GM19240 (cell line): ENCODE results near the gene CDCA3.

DNA sequence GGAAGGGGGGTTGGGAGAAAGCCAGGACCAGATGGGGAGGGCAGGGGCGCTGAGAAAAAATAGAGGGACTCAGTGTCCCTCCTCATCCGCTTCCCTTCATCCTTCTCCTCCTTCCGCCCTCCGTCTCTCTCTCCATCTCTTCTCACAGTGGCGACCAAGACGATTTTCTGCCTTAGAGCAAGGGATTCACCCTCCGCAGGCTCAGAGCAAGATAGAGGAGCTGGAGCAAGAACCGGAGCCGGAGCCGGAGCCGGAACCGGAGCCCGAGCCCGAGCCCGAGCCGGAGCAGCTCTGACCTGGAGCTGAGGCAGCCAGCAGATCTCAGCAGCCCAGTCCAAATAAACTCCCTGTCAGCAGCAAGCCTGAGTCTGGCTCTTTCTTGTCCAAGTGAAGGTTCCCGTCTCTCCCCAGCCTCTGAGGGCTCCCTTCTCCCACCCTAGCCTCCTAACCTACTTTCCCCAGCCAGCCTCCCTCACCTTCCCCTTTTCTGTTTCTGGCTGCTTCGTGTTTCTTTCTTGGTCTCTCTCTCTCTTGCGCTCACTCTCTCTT, 5.8 kb downstream of the LAG3 start:
- RRBS: no CpG with 5 or more reads among the region's 19 CpGs

GRCh38 chr12:6833214-6834266, 5.3 kb downstream of the P3H3 start:
- RRBS: no CpG with 5 or more reads among the region's 14 CpGs

GRCh38 chr12:6851191-6851808, at the start of gene CDCA3:
Gene CDCA3 (minus strand): TSS chr12:6851286.
- RRBS: 3% methylated on average over 1 of the region's 28 CpGs

DNA sequence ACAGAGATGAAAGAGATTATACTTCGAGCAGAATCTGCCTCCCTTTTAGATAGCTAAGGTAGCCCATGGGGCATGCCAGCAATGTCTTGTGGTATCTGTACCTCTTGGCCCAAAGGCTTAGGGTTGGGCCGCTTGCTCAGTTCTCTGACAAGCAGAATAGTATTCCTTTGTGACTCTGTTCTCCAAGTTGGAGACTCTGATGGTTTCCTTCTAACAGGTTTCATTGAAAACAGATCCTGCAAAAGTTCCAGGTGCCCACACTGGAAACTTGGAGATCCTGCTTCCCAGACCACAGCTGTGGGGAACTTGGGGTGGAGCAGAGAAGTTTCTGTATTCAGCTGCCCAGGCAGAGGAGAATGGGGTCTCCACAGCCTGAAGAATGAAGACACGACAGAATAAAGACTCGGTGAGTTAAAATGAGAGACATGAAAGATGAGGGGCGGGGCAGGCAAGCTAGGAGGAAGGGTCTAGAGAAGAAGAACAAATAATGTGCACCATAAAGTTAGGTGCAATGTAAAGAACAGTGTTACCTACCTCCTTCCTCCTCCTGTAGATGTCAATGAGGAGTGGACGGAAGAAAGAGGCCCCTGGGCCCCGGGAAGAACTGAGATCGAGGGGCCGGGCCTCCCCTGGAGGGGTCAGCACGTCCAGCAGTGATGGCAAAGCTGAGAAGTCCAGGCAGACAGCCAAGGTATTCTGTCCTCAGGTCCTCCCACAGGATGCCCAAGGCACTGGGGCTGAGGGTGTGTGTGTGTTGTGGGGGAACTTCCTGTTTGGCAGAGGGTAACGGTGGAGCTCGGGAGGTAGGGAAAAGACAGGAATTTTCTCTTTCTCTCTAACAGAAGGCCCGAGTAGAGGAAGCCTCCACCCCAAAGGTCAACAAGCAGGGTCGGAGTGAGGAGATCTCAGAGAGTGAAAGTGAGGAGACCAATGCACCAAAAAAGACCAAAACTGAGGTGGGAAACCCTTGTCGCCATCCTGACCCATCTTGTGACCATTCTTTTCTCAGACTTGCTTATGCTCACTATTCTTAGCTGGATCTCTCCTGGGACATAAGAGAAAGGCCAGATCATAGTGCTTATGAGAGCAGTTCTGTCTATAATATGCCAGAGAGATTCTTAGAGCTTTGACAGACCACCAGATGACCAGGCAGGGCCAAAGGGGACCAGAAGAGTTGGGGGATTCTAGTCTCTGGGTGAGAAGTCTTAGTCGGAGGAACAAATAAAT, 6.3 kb downstream of the ATN1 start:
- RRBS: no CpG with 5 or more reads among the region's 16 CpGs

DNA sequence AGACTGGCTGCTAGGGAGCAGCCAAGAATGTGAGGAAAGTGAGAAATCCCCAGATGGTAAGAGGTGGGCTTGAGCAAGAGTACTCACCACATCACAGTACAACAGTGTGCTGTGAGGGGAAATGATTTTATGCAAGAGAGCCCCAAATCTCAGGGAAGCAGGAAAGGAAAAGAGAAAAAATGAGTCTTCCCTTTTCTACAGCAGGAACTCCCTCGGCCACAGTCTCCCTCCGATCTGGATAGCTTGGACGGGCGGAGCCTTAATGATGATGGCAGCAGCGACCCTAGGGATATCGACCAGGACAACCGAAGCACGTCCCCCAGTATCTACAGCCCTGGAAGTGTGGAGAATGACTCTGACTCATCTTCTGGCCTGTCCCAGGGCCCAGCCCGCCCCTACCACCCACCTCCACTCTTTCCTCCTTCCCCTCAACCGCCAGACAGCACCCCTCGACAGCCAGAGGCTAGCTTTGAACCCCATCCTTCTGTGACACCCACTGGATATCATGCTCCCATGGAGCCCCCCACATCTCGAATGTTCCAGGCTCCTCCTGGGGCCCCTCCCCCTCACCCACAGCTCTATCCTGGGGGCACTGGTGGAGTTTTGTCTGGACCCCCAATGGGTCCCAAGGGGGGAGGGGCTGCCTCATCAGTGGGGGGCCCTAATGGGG, 7.7 kb downstream of the ATN1 start:
- RRBS: no CpG with 5 or more reads among the region's 12 CpGs

DNA sequence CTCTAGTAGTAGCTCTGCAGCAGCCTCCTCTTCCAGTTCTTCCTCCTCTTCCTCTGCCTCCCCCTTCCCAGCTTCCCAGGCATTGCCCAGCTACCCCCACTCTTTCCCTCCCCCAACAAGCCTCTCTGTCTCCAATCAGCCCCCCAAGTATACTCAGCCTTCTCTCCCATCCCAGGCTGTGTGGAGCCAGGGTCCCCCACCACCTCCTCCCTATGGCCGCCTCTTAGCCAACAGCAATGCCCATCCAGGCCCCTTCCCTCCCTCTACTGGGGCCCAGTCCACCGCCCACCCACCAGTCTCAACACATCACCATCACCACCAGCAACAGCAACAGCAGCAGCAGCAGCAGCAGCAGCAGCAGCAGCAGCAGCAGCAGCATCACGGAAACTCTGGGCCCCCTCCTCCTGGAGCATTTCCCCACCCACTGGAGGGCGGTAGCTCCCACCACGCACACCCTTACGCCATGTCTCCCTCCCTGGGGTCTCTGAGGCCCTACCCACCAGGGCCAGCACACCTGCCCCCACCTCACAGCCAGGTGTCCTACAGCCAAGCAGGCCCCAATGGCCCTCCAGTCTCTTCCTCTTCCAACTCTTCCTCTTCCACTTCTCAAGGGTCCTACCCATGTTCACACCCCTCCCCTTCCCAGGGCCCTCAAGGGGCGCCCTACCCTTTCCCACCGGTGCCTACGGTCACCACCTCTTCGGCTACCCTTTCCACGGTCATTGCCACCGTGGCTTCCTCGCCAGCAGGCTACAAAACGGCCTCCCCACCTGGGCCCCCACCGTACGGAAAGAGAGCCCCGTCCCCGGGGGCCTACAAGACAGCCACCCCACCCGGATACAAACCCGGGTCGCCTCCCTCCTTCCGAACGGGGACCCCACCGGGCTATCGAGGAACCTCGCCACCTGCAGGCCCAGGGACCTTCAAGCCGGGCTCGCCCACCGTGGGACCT, 7.1 kb upstream of the C12orf57 start:
- RRBS: 2% methylated on average over 7 of the region's 29 CpGs

DNA sequence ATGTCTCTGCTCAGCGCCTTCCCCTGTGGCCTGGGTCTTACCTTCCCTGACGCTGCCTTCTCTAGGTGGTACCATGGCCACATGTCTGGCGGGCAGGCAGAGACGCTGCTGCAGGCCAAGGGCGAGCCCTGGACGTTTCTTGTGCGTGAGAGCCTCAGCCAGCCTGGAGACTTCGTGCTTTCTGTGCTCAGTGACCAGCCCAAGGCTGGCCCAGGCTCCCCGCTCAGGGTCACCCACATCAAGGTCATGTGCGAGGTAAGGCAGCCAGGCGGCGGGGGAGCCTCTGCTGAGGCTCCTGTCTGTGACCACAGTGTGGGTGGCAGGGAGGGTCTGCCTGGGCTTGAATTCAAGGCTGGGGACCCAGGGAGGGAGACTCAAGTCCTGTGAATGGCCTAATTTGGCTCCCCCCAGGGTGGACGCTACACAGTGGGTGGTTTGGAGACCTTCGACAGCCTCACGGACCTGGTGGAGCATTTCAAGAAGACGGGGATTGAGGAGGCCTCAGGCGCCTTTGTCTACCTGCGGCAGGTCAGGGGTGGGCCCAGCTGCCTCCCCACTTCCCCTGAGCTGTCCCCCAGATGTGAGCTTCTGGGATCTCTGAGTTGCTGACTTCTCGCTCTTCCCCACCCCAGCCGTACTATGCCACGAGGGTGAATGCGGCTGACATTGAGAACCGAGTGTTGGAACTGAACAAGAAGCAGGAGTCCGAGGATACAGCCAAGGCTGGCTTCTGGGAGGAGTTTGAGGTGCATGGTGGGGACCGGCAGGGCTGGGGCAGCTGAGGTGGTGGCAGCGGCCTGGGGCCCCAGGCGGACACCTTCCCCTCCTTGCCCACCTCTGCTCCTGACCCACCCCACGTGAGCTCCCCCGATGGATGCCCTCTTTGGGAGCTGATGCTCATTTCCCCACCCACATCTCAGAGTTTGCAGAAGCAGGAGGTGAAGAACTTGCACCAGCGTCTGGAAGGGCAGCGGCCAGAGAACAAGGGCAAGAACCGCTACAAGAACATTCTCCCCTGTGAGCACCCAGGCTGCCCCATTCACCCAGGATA, 3.9 kb downstream of the PTPN6 start:
- RRBS: no CpG with 5 or more reads among the region's 32 CpGs

GRCh38 chr12:6958571-6959789, 7.8 kb downstream of the PTPN6 start:
- RRBS: 3% methylated on average over 4 of the region's 34 CpGs

DNA sequence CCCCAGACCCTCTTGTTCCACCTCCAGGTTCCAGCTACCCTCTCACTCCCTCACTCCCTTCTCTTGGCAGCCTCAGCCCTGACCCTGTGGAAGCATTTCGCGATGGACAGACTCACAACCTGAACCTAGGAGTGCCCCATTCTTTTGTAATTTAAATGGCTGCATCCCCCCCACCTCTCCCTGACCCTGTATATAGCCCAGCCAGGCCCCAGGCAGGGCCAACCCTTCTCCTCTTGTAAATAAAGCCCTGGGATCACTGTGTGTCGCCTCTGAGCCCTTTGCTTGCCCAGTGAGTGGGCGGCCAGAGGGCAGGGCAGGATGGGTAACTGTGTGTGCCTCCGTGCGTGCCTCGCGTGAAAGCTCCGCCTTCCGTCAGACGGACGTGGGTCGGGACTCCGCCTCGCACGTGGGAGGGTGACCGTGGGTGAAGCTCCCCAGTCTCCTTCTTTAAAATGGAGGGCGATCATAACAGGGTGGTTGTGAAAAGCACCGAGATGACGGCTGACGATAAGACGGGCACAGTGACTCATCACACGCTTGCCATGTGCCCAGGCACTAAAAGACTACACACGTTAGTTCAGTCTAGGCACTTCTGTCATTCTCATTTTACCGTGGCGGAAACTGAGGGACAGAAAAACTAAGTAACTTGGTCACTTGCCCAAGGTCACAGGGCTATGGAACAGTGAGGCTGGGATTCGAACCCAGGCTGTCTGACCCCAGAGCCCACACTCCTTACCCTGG, 9.2 kb downstream of the PHB2 start:
- RRBS: no CpG with 5 or more reads among the region's 27 CpGs

GRCh38 chr12:6968184-6968725, 2.2 kb downstream of the PHB2 start:
- RRBS: no CpG with 5 or more reads among the region's 11 CpGs

DNA sequence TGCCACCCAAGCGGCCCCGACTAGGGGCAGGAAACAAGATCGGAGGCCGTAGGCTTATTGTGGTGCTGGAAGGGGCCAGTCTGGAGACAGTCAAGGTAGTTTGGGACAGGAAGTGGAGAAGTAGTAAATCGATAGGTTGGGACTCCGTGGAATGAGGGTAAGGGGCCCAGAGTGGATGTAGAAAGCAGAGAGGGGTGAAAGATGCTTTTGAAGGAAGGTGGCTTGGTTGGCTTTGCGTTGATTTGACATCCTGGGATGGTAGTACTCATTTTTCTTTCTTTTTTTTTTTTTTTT, 231 bp downstream of the EMG1 start:
- RRBS: no CpG with 5 or more reads among the region's 7 CpGs

DNA sequence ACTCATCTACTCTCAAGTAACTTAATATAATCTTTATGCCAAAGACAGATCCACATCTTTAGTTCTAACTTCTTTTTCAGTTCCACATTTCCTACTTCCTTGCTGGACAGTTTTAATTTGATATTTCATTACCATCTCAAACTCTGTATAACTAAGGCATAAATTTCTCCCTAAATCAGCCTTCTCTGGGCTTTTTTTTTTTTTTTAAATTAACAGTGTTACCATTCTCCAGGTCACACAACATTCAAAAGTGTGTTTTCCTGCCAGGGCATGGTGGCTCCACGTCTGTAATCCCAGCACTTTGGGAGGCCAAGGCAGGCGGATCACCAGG, 23.4 kb downstream of the LPCAT3 start:
- RRBS: no CpG with 5 or more reads among the region's 2 CpGs

DNA sequence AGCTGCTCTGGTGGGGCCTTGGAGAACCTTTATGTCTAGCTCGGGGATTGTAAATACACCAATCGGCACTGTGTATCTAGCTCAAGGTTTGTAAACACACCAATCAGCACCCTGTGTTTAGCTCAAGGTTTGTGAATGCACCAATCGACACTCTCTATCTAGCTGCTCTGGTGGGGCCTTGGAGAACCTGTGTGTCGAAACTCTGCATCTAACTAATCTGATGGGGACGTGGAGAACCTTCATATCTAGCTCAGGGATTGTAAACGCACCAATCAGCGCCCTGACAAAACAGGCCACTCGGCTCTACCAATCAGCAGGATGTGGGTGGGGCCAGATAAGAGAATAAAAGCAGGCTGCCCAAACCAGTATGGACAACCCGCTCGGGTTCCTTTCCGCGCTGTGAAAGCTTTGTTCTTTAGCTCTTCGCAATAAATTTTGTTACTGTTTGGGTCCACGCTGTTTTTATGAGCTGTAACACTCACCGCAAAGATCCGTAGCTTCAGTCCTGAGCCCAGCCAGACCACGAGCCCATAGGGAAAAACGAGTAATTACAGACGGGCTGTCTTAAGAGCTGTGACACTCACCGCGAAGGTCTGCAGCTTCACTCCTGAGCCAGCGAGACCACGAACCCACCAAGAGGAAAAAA, 19.8 kb upstream of the LPCAT3 start:
- RRBS: no CpG with 5 or more reads among the region's 23 CpGs

GRCh38 chr12:7059509-7060056, 935 bp upstream of the C1S start:
- RRBS: no CpG with 5 or more reads among the region's 4 CpGs

GRCh38 chr12:7069762-7070628, 9.5 kb downstream of the C1S start:
- RRBS: no CpG with 5 or more reads among the region's 15 CpGs

GRCh38 chr12:7111146-7111783, 2.3 kb upstream of the C1RL start:
- RRBS: no CpG with 5 or more reads among the region's 11 CpGs

DNA sequence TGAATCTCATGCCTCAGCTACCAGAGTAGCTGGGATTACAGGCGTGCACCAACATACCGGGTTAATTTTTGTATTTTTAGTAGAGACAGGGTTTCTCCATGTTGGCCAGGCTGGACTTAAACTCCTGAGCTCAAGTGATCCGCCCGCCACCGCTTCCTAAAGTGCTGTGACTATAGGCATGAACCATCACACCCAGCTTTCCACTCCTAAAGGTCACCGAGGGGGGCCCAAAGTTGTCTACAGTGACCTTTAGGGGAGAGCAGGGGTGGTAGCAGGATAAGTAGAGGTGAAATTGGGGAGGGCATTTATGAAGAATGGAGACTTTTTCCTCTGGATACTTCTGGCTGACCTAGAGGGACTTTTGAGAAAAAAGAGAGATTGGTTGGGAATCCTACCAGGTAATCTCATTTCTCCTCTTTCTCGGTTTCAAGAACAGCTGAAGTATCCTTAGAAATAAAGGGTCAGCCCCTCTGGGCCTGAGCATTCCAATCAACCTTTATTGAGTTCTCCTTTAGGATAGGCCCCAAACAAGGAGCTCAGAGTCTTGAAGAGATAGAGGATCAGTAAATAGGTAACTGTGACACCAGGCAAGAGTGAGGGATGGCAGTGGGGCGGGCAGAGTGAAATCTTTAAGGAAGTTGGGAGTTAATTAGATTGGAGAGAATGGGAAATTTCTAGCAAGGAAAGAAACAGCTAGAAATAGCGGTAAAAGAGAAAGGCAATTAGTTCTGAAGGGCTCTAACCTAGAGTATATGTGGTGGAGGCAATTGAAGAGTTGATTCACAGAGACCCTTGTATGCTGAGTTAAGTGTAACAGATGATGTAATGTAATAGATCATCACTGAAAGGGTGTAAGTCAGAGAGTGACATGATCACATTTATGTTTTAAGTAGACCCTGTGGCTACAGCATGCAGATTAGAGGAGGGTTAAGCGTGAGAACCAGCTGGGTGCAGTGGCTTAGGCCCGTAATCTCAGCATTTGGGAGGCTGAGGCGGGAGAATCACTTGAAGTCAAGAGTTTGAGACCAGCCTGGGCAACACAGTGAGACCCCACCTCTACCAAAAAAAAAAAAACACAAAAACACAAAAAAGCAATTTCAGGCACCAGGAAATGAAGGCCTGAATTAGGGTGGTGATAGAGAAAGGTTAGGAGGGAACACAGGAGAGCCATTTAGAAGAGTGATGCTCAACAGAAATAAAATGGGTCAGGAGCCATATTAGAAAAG, 3.3 kb downstream of the RBP5 start:
- RRBS: no CpG with 5 or more reads among the region's 12 CpGs

- RRBS: no CpG with 5 or more reads among the region's 6 CpGs
These were observed 10.7 kb downstream of the CD163L1 start for GRCh38 chr12:7433162-7433730.

GRCh38 chr12:7542741-7543383, 39.3 kb upstream of the CD163 start:
- RRBS: no CpG with 5 or more reads among the region's 1 CpG

GRCh38 chr12:7588704-7589273, 76.9 kb downstream of the APOBEC1 start:
- RRBS: no CpG with 5 or more reads among the region's 4 CpGs